Right common carotid artery plus branches (tissue), 1 donor: ENCODE data around the genes IFFO1 and TPI1.

DNA sequence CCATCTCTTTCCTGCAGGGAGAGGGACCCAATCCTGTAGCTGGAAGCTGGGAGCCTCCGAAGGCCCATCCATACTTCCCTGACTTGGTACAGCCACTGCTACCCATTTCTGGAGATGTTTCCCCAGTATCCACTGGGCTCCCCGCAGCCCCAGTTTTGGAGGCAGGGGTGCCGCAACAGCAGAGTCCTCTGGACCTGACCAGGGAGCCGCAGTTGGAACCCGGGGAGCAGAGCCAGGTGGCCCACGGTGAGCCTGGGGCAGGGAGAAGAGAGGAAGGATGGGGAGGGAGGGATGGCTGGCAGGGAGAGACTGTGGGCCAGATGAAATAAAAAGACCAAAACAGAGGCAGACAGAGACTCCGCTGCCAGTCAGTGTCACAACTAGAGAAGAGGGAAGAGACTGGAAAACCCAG lies 6.1 kb downstream of the LTBR start:
- PRO-cap: no peak

DNA sequence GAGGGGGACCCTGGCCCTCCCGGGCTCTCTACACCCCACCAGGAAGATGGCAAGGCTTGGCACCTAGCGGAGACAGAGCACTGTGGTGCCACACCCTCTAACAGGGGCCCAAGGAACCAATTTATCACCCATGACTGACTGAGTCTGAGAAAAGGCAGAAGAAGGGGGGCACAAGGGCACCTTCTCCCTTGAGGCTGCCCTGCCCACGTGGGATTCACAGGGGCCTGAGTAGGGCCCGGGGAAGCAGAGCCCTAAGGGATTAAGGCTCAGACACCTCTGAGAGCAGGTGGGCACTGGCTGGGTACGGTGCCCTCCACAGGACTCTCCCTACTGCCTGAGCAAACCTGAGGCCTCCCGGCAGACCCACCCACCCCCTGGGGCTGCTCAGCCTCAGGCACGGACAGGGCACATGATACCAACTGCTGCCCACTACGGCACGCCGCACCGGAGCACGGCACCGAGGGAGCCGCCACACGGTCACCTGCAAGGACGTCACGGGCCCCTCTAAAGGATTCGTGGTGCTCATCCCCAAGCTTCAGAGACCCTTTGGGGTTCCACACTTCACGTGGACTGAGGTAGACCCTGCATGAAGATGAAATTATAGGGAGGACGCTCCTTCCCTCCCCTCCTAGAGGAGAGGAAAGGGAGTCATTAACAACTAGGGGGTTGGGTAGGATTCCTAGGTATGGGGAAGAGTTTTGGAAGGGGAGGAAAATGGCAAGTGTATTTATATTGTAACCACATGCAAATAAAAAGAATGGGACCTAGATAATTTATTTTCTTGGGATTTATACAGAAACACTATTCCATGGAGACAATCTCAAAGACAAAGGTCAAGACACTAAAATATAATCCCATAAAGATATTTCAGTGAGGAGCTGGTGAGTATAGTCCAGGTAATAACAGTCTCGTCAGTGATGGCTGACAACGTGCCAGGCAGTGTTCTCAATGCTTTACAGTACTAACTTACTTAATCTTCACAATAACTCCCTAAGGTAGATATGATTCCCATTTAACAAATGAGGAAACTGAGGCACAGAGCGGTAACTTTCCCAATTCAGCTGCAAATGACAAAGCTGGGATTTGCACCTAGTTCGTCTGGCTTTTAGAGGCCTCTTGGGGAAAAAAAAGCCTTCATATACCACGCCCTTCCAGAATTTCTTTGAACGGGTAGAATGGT lies 7.2 kb downstream of the LTBR start:
- PRO-cap: no peak

DNA sequence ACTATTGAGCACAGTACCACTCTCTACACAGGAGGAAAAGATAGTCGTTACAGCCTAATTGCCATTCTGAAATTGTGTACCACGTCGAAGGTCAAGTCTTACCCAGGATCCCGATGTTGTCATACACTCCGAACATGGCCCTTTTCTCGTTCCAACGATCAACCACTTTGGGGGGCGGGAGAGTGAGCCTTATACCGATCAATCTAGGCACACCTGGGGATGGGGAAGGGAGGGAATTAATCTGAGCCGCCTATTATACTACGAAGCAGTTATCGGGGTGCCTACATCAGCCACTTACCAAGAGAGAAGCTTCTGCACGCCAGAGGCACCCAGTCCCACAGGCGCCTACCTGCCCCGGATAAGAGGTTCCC lies 317 bp downstream of the MRPL51 start:
- PRO-cap: no peak

DNA sequence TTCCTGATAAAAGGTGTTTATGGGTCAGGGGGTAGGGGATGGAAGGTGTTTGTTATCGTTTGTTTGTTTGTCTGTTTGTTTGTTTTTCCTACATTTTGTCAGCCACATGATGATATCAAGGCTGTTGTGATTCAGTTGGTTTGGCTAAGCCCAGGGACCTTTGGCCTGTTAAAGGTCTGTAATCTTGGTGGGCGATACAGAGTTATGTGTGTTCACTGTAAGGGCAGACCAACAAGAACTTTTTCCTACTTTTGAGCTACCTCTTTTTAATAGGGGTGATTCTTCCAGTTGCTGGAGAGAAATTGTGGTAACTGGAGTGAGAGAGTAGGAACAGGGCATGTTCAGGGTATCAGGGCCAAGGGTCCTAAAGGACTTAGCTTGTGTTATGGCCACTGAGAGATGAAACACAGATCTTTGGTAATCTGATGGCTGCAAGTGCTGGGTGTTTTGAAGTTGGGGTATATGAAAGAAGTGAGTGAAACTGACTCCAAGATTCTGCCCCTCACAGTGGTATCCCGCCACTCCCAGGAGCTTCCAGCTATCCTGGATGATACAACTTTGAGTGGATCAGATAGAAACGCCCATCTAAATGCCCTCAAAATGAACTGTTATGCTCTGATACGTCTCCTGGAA lies 16.3 kb downstream of the NCAPD2 start:
- PRO-cap: no peak

GRCh38 chr12:6555206-6556127 lies at the start of gene IFFO1:
Gene IFFO1, minus strand, starts transcription at chr12:6556042.
- PRO-cap: bidirectional peak, plus-strand start at chr12:6556220, minus-strand start at chr12:6556042

GRCh38 chr12:6570677-6571404 lies 2.8 kb upstream of the NOP2 start:
- PRO-cap: no peak

GRCh38 chr12:6612581-6613445 lies 5.6 kb upstream of the CHD4 start:
- PRO-cap: bidirectional peak, plus-strand start at chr12:6613160, minus-strand start at chr12:6612935

DNA sequence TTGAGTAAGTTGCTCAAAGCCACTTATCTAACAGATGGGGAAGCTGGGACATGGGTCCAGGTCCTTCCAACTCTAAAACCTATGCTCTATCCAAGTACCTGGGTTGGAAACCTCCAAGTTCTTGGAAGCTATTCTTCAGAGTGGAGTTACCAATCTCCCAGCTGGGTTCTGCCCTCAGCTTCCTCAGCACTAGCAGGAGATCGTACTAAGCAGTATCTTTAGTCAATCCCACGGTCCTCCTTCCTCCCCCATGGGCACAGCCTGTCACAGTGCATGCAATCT lies 5.3 kb upstream of the LPAR5 start:
- PRO-cap: no peak

DNA sequence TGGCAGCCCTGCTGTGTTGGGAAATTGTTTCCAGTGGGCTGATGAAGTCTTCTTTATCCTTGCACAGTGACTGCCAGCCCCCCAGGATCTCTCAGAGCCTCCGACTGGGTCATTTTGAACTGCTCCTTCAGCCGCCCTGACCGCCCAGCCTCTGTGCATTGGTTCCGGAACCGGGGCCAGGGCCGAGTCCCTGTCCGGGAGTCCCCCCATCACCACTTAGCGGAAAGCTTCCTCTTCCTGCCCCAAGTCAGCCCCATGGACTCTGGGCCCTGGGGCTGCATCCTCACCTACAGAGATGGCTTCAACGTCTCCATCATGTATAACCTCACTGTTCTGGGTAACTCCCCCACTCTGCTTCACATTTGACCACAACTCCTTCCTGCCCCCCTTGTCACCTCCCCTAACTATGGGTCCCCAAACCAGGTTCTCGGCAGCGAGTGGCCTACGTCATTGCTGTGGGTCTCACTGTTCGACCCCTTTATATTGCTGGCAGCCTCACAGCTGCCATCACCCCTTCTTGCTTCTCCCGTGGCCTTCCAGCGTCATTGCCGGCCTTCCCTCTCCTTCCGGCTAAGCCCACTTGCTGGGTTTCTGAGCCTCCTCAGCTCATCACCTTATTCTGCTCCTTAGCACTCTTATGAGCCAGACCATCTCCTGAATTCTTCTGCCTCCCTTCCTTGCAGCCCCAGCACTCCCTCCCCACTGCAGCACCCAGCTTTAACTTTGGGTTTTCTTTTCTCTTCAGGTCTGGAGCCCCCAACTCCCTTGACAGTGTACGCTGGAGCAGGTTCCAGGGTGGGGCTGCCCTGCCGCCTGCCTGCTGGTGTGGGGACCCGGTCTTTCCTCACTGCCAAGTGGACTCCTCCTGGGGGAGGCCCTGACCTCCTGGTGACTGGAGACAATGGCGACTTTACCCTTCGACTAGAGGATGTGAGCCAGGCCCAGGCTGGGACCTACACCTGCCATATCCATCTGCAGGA lies 2.5 kb downstream of the LAG3 start:
- PRO-cap: no peak

- PRO-cap: bidirectional peak, plus-strand start at chr12:6778980, minus-strand start at chr12:6778834
Observed at GRCh38 chr12:6778645-6779500, 6.6 kb downstream of the LAG3 start.

GRCh38 chr12:6818835-6819575 lies 2.6 kb upstream of the GPR162 start:
- PRO-cap: unidirectional peak, minus-strand start at chr12:6819445

GRCh38 chr12:6825064-6826074 lies 2.8 kb upstream of the P3H3 start:
- PRO-cap: unidirectional peak, minus-strand start at chr12:6825712

GRCh38 chr12:6828744-6829543 lies 737 bp downstream of the P3H3 start:
- PRO-cap: bidirectional peak, plus-strand start at chr12:6829022, minus-strand start at chr12:6828810; unidirectional peak, minus-strand start at chr12:6829437

DNA sequence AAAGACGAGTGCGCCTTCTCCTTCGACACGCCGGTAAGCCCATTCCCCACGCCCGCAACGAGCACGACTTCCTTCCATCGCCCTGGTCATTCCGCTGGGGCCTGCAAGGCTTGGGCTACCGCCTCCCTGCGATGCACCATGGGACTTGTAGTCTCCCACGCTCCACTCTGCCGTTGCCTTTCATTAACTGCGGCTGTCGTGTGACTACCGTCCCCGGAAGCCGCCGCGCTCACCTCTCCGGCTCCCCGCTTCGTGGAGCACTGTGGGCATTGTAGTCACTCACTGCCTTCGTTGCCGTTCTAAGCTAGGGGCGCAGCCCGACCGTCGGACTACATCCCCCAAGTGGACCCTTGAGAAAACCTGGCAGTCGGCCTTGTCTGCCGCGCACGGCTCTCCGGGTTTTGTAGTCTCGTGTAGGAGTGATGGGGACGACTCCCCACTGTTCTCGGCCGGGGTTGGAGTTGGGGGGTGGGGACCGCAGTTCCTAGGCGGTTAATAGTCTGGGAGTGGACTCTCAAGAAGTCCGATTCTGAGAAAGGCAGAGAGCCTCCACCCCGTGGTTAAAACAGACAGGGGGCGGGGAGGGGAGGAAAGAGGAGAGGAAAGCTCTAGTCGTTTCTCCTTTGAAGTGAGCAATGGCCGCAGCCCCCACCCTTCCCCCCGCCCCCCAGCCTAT lies 446 bp downstream of the USP5 start:
- PRO-cap: bidirectional peak, plus-strand start at position 406 of the sequence, minus-strand start at position 96 of the sequence; unidirectional peak, plus-strand start at position 572 of the sequence

DNA sequence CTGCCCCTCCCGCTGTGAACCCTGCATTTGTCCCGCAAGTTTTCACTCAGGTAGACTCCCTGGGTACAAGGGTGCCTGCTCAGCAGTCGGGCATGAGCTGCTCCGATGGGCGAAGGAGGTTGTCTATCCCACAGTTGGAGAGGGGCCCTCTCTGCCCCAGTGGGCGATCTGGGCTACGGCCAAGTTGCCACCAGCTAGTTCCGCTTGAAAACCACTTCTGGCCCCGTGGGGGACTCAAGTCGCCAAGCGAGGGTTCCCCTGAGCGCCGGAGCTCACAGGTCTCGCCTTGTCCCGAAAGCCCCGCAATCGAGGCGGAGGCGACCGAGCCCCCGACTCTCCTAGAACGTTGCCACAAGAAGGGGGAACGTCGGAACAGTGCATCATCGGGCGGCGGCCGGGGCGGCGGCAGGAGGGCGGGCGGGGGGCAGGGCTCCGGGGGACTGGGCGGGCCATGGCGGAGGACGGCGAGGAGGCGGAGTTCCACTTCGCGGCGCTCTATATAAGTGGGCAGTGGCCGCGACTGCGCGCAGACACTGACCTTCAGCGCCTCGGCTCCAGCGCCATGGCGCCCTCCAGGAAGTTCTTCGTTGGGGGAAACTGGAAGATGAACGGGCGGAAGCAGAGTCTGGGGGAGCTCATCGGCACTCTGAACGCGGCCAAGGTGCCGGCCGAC lies at the start of gene TPI1:
TPI1 (plus strand) TSS at position 527 of the 673 bp plus-strand sequence.
- PRO-cap: bidirectional peak, plus-strand start at position 527 of the sequence, minus-strand start at position 353 of the sequence

- PRO-cap: bidirectional peak, plus-strand start at chr12:6927076, minus-strand start at chr12:6927086
Observed at GRCh38 chr12:6926922-6927170, 913 bp upstream of the ATN1 start.

GRCh38 chr12:6927171-6927929 lies 409 bp upstream of the ATN1 start:
- PRO-cap: bidirectional peak, plus-strand start at chr12:6927813, minus-strand start at chr12:6927609

DNA sequence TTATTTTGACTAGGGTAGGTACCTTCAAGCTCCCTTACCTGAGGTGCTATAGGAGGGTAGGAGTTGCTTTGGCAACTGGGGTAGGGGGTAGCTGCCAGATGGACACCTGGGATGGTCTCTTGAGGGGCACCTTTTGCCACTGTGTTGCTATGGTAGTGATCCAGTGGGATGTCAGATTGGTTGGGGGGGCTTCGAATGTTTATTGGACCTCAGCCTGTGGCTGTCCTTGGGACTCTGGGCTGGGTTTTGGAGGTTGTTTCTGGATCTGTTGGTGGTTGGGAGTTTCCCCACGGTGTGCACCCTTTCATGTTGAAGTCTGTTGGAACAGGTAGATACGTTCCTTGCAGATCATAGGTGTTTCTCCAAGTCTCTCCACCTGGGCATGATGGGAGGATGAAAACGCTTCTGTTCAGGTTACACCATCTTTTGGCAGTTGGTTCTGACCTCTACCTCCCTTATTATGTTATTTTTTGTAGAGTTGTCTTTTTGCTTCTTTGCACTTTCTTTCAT lies 1.7 kb downstream of the ATN1 start:
- PRO-cap: no peak

DNA sequence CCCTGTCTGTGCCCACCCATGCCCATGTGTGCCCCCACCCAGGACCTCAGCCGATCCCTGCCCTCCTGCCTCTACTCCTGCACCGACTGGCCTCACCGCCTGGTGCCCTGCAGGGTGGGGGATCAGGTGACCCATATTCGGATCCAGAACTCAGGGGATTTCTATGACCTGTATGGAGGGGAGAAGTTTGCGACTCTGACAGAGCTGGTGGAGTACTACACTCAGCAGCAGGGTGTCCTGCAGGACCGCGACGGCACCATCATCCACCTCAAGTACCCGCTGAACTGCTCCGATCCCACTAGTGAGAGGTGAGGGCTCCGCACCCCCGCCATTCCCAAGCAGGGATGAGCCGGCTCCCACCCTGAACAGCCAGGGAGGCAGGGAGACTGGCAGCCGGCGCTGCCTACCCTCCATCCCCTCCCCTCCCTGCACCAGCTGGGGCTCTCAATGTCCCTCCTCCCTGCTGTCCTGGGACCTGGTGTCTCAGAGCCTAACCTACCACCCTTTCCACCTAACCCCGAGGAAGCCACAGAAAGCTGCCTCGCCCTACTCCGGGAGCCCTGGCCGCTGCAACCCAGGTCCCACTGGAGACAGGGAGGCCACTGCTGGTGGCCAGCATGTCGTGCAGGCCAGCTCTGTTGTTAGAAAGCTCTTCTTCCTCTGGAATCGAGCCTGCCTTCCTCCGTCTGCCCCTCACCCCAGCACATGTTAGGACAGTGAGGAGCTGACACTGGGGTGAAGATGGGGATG lies 889 bp downstream of the PTPN6 start:
- PRO-cap: no peak

DNA sequence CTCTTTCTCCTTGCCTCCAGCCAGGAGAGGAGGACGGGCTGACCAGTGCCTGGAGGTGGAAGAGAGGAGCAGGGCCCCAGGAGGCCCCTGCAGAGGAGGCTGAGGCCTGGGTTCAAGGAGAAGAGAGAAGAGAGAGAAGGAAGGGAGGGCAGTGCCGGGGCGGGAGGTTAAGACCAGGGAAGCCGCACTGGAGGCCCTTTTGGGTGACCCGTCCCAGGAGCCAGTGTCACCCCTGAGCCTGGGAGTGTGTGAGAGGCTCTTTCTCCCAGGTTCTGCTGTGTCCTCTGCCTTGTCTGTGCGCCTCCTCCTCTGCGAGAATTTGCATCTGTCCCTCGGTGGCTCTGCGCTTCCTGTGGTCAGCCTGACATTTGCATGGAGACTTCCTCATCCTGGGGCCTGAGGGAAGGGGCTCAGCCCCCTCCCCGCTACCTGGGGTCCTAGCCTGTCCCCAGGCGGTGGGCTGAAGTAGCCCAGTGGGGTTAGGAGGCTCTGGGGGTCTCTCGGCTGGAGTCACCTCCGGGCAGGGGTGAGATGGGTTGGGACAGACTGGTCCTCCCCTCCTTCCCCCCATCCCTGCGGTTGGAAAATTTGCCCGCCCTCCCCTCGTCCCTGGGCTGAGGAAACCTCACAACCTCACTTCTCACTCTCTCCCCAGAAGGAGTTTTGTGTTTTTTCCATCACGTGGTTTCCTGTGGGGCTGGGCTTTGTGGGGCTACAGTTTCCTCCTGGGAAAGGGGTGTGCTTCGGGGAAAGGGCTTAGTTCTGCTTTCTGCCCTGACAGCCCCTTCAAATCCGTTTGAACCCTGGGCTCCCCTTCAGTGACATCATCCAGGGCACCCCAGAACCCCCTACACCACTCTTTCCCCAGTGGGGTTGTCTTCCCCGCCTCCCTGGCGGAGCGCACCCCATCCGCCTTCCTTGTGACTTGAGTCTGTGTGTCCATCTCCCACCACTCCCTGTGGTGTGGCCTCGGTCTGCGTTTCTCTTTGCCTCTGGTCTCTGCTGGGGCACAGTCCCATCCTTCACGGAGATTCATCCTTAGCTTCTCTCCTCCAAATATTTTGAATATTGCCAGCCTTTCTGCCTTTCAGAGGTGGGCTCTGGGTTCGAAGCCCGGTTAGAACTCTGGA lies 2.5 kb downstream of the PTPN6 start:
- PRO-cap: unidirectional peak, minus-strand start at position 277 of the sequence